Colonic mucosa (tissue), 1 donor: ENCODE results near the gene PDC.

GRCh38 chr1:185305979-185306766 is 10.9 kb downstream of the IVNS1ABP start:
- PRO-cap, result no peak

DNA sequence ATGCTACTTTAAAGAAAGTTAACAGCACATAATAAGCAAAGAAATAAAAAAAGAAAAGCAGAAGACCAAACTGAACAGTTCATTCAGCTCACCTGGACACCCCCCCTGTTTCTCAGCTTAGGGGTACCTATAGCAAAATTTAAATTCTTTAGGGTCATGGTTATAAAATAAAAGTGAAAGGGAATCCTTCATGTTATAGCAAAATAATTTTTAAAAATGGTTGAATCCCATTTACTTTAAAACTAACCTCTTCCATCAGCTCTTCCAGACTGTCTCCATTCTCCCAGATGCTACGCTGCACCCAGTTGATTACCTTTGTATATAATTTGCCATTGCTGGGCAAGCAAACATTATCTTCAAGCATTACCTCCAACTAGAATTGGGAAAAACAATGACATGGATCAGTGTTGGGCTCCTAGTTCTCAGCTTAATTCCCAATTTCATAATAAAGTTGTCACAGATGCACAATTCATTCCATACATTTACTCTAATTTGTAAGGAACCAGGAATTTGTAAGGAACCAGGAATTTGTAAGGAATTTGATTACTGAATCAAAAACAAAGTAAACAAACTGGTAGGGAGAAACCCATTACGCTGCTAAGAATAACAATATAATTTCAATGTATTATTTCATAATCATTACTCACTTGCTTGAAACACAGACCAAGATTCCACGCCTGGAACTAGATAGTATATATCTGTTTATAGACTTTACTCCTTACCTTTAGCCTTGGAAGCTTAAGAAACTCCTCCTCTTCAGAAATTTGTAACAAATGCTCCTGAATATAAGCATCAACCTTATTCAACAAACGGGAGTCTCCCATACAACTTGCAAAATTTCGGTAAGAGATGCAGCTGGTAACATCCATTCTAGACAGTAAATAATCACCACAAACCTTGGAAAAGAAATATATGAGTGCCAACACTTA is 10.0 kb downstream of the IVNS1ABP start:
- PRO-cap, result no peak

- PRO-cap, result no peak
Measured at GRCh38 chr1:185337330-185337529, 20.2 kb upstream of the IVNS1ABP start.

- PRO-cap, result no peak
Measured at GRCh38 chr1:185741206-185742001, 7.2 kb downstream of the HMCN1 start.

GRCh38 chr1:185880817-185881358 is 146.7 kb downstream of the HMCN1 start:
- PRO-cap, result no peak

GRCh38 chr1:186343553-186344163 is 31.4 kb downstream of the TPR start:
- PRO-cap, result no peak

DNA sequence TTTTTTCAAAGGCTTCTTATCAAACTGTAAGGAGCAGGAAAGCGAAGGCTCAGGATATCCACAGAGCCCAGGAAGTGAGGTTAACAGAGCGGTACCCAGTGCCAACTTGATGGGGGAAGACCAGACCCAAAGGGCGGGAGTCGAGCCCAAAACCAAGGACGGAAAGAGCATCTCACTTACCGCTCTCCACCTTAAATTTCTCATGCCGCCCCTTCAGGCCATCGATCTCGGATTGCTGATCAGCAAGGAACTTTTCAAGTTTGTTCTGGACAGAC is 418 bp downstream of the TPR start:
- PRO-cap, result no peak

DNA sequence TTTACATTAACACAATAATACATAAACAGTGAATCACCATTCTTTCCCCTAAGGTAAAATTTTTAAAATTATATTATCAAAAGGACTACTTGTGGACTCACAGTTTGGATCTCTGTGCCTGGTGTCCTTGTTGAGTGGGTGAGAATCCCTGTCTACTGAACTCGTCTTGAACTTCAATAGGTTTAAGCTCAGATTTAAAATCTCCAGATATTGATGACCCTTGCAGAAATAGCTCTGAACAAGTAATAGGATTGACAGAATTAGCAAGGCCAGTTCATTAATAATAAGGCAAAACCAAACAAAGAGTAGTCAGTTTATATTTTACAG is at the start of gene PDC:
Gene PDC, minus strand, starts transcription at position 157 of the 327 bp plus-strand sequence.
- PRO-cap, result no peak

GRCh38 chr1:186781681-186782059 is 47.1 kb upstream of the PLA2G4A start:
- PRO-cap, result no peak

DNA sequence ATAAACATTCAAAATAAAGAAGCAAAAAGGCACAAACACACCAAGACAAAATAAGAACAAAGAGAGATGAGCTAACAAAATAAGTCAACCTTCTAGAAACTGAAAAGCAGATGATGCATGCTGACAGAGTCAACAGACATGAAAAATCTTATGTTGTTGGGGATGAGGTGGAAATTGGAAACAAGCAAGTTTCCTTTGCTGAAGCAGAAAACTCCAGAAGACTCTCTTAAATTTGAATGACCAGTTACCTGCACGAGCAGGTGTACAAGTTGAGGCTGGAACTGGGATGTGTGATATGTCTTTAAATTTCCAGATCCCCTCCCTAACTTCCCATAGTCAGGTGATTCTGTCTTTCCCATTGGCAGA is 276.0 kb downstream of the PLA2G4A start:
- PRO-cap, result no peak

GRCh38 chr1:192552610-192553021 is 23.0 kb upstream of the RGS1 start:
- PRO-cap, result no peak

GRCh38 chr1:192739383-192739962 is 69.4 kb upstream of the RGS2 start:
- PRO-cap, result no peak

- PRO-cap, result no peak
Measured at GRCh38 chr1:192767852-192768092, 41.1 kb upstream of the RGS2 start.

DNA sequence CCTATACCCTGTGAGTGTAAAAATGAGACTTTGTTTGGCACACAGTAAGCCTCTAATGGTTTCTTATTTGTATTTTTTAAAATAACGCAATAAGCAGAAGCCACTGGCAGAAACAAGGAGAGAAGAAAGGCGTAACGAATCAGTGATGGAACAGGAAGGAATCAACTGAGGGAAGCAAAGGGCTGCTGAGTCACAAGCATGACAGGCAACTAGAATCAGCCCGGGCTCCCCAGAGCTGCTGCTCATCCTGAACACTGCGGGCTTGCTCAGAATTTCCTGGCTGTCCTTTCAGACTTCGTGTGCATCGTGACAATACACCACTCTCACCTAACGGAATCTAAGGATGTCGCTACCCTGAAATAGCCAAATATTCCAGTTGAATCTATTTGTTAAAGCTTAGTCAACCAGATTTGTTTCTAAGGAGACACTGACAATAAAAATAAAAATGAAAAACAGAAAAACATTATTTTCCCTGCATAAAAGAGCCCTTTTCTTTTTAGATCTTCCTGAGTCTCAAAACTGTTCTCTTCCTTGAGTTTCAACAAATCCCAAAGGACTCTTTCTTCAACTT is 20.6 kb upstream of the RGS2 start:
- PRO-cap, result unidirectional peak, plus-strand start at position 291 of the sequence

DNA sequence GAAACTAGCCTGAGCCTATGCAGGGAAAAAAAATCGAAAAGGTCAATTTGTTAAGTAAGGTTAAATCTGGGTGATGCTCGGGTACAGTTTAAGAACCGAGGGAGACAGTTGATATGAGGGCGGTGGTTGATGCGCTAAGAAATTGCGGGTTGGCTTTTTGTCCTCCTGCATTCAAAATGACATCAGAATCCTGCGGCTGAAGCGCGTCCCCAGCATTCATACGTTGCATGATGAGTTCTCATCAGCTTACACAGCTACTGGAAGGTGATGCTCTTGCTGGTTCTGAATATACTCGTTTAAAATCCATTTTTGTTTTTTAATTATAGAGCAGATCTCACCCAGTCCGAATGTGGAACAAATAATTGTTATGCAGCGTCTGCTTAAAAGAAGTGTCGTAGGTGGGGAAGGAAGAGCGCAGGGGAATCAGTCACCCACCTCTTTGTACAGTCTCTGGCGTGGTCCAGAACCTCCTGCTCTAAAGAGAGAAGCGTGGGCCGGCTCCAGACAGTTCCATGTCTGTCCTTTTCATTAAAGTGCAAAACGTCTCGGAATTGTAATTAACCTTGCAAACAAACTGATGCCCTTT is 526 bp downstream of the RGS2 start:
- PRO-cap, result bidirectional peak, plus-strand start at position 481 of the sequence, minus-strand start at position 173 of the sequence

DNA sequence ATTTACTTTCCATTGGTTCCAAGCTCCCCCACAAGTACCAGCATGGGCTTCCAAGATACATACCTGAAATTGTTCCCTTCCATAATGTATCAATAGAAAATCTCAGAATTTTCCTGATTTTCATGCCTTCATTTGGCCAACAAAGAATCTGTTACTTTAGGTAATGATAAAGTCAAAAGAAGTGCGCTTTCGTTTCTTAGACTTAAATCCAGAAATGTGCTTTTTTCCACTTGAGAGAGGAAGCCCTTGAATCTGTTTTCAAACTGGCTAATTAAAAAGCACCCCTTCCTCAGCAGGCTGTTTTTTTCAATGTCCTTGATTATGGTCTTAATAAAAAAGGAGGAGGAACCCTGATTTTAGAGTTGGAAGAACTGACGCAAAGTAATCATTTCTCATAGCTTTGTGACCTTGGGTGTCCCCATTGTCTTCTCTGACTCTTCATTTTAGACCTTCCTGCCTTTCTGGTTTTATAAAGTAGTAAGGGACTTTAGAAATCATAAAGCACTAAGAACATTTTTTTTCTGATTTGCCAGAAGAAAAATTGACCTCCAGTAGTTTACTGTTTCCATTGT is 3.9 kb downstream of the RGS2 start:
- PRO-cap, result no peak

- PRO-cap, result no peak
Measured at GRCh38 chr1:193462471-193463144, 276.2 kb upstream of the B3GALT2 start.

DNA sequence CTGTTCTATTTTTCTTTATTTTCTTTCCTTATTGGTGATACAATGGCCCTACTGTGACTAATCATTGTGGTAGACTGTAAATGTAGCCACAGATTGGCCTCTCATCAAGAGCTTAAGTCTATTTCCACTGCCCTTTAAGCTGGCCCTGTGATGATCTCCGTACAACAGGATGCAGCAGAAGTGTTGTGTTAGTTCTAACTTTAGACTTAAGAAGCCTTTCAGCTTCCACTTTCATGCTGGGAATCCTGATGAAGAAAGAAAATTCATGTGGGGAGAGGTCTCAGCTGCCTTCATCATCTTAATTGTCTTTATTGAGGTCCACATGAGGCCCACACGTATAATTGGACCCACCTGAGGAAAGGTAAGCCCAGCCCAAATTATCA is 285.6 kb upstream of the B3GALT2 start:
- PRO-cap, result no peak

GRCh38 chr1:193549059-193549534 is 362.7 kb upstream of the B3GALT2 start:
- PRO-cap, result unidirectional peak, plus-strand start at chr1:193549351

DNA sequence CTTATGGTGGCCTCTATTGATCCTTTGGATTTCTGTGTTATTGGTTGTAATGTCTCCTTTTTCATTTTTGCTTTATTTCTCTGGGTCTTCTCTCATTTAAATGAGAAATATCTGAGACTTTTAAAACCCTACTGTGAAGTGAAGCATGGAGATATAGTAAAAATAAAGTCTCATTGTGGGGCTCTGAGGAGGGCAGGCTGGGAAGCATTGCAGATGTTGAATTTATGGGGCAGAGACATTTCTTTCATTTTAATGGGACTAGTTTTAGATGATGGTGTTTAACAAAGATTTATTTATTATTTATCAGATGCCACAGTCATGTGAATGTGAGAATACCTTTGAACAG is 1361.4 kb upstream of the B3GALT2 start:
- PRO-cap, result unidirectional peak, plus-strand start at position 123 of the sequence